HTR-8/SVneo (cell line): ENCODE results near the gene BRD3.

- RRBS, result no CpG with 5 or more reads among the region's 19 CpGs
Measured at GRCh38 chr9:133520960-133521561, 3.7 kb downstream of the MYMK start.

DNA sequence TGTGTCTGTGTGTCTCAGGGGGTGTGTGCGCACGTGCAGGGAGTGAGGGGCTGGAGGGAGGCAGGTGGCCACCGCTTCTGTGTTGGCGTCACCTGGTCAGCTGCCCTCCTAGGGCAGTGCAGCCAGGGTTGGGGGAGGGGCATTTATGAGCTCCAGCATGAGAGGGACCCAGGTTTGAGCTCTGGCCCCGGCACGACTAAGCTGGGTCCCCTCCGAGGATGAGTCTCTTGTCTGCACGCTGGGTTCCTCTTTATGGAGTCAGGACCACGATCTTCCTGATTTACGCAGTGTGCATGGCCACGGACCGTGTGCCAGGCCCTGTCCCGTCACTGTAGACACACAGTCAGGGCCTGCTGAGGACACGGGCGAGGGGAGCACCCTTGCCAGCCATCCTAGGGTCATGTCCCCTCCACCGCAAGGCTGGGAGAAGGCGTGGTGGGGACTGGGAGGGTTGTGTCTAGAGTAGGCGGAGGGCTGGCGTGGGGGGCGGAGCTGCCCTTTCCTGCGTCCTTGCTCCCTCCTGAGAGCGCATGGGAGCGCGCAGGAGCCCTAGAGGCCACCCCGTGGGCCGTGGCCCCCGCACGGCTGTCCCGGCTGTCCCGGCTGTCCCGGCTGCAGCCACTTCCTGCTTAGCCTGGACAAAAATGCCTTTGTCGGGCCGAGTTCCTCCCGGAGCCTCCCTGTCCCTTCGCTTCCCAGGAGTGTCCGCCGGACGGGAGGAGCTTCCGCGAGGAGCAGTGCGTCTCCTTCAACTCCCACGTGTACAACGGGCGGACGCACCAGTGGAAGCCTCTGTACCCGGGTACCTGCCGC is 4.8 kb downstream of the ADAMTSL2 start:
- RRBS, result 91% methylated on average over 15 of the region's 47 CpGs

GRCh38 chr9:133539885-133540339 is 5.4 kb downstream of the ADAMTSL2 start:
- RRBS, result 97% methylated on average over 1 of the region's 12 CpGs

GRCh38 chr9:133584372-133585290 is 24.6 kb downstream of the FAM163B start:
- RRBS, result 53% methylated on average over 9 of the region's 25 CpGs

GRCh38 chr9:133588293-133588653 is 20.9 kb downstream of the FAM163B start:
- RRBS, result no CpG with 5 or more reads among the region's 2 CpGs

DNA sequence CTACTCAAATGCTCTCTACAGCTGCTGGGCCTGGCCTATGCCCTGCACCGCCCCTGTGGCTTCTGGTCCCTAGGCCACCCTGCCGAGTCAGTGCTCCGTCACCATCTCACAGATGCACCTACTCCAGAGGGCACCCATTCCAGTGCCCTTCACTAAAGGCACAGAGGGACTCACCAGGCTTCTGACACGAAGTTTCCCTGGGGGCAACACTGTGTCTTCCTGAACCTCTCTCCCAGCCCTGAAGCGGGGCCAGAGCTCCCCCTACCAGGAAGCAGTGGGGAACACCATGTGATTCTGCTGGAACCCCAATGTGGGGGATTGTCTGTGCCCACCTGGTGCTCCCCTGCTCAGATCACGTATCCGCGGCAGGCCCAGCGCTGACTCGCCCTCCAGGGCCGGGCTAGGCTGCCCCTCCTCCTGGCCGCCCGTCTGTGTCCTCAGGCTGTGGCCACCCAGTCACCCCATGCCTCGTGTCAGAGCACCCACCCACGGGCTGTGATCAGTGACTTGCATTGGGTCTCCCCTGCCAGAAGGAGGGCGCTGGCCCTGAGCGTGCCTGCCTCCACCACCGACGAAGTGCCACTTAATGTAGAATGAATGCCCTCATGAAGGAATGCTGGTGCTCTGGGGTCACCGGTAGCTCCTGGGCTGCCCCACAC is 22.3 kb downstream of the SARDH start:
- RRBS, result no CpG with 5 or more reads among the region's 20 CpGs

DNA sequence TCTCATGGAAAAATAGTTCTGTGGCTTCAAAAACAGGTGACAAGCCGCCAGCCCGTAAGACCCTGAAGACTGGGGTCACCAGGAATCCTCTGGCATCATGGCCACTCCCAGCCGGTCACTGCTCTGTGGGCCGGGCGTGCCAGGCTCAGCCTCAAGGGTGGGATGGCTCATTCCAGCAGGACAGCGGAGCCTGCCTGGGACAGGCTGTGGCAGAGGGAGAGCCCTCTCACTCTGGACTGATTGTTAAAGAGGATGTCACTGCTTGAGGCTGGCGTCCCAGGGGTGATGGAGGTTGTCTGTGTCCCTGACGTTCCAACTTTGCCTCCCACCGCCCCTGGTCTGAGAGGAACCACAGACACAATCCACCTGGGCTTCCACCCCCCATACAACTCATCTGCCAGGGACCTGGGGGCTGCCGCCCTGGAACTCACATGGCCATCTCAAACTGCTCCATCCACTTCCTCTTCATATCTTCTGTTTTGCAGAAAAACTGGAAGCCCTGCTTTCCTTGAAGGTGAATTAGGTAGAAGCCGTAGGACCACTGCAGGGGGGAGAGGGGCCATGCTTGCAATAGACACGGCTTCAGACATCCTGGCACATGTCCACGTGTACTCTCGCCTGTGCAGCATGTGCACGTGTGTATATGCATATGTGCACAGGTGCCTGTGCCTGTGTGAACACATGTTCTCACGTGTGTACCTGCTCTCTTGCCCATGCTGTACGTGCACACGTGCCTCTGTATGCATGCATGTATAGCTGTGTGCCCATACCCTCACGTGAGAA is 47.4 kb upstream of the SARDH start:
- RRBS, result no CpG with 5 or more reads among the region's 19 CpGs

DNA sequence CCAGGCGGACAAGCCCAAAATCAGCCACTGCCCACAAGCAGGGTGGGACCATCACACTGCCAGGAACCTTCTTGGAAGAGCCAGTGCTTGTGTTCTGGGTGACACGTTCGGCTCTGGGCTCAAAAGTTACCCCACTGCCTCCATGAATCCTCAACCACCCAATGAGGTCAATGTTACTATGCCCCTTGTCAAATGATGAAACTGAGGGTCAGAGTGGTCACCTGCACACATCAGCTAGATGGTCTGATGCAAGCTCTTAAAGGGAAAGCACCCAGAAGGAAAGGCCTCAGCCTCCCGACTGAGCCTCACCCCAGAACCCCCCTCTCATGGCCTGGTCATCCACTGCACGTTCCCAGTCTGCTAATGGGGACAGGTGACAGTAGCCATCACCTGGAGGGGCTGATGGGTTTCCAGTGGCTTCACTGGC is 114.8 kb downstream of the VAV2 start:
- RRBS, result no CpG with 5 or more reads among the region's 5 CpGs

- RRBS, result 100% methylated on average over 1 of the region's 24 CpGs
Measured at GRCh38 chr9:133974403-133975270, 17.5 kb downstream of the VAV2 start.

- RRBS, result 1% methylated on average over 79 of the region's 126 CpGs
Measured at GRCh38 chr9:134067887-134068614, at the start of gene BRD3. Gene BRD3, minus strand, starts transcription at chr9:134068026.

- RRBS, result no CpG with 5 or more reads among the region's 14 CpGs
Measured at GRCh38 chr9:134150391-134151240, 14.7 kb downstream of the WDR5 start.

DNA sequence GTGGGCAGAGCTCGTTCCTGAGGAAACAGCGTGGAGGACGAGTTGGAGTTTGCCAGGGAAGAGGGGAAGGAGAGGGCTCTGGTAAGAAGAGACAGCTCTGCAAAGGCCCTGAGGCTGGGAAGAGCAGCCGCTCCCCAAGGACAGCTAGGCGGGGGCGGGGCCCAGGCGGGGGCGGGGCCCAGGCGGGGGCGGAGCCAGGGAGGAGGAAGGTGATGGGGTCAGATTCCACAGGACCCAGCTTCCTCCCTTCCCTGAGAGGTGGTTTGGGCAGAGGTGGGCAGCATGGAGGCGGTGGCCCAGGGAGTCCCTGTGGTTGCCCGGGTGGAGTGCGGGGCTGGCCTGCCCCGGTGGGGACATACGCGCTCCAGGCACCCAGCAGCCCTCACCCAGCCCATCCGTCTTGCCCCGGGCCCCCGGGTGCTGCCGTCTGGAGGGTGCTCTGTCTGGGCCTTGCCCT is 39.3 kb downstream of the WDR5 start:
- RRBS, result 95% methylated on average over 5 of the region's 20 CpGs

- RRBS, result no CpG with 5 or more reads among the region's 11 CpGs
Measured at GRCh38 chr9:134181333-134181799, 45.5 kb downstream of the WDR5 start.

DNA sequence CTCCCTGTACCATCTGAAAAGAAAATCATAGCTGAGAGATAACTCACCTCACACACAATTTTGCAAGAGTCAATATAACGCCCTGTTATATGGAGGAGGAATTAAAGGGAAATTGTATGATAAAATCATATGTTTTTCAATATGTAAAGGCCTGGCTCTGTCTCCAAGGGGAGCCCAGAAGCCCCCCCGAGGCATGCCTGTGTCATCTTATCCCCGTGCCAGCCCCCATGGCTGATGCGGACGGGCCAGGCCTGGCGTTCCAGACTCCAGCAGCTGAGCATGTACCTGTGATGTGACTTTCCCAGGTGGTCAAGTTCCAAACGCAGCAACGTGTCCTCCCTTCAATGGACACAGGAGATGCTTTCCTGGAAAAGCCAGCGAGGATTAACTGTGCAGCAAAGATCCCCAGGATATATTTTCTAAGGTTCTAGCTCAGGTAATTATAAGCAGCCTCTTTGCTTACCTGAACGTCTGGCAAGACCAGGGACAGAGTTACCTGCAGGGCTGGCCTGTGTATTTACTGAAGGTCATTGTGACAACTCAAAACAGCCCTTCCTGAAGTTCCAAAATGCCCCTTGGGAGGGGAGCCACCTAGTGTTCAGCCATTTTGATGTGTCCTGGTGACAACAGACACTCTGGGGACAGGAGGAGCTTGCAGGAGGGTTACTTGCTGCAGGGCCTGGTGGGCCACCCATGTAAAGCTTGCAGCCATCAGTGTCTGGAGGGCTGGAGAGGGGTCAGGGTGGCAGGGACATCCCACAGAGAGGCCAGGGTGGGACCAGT is 81.7 kb downstream of the WDR5 start:
- RRBS, result no CpG with 5 or more reads among the region's 10 CpGs

DNA sequence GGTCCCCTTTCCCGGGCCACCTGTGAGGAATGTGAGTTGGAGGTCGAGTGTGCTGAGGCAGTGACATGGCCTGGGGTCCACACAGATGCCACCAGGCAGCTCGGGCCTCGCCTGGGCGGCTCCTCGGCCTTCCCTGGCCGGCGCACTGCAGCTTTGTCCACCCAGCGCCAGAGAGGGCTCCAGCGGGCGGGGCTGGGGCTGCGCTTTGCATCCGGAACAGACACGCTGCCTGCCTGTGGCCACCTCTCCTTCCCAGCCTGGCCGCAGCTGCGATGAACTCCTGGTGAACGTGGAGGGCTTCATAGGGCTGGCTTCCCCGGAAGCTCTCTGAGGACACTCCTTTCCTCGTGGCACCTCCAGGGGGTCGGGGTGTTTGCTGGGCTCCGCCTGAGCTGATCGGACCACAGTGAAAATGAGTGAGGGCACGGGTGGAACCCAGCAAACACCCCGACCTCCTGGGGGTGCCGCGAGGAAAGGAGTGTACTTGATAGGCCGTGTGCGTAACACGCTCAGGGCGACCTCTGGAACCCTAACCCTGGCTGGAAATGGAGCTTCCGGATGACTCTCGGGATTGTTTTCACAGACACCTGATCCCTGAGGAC is 32.0 kb upstream of the RXRA start:
- RRBS, result 91% methylated on average over 13 of the region's 32 CpGs

GRCh38 chr9:134334970-134335648 is 8.9 kb downstream of the RXRA start:
- RRBS, result no CpG with 5 or more reads among the region's 6 CpGs

DNA sequence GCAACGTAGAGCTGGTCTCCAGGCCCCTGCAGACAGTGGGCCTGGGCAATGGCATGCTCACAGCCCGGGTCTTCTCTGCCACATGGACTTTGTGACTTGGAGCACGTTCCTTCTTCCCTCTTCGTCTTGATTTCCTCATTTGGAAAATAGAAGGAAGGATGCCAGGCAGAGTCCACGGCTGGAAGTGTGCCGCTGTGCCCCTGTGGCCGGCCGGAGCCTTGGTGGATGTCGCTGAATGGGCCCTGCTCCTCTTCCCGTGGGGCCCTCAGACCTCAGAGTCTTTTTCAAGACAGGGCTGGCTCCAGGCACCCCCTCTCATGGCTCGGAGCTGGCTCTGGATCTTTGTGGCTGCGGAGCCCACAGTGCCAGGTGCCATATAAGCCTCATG is 10.1 kb downstream of the RXRA start:
- RRBS, result no CpG with 5 or more reads among the region's 12 CpGs

DNA sequence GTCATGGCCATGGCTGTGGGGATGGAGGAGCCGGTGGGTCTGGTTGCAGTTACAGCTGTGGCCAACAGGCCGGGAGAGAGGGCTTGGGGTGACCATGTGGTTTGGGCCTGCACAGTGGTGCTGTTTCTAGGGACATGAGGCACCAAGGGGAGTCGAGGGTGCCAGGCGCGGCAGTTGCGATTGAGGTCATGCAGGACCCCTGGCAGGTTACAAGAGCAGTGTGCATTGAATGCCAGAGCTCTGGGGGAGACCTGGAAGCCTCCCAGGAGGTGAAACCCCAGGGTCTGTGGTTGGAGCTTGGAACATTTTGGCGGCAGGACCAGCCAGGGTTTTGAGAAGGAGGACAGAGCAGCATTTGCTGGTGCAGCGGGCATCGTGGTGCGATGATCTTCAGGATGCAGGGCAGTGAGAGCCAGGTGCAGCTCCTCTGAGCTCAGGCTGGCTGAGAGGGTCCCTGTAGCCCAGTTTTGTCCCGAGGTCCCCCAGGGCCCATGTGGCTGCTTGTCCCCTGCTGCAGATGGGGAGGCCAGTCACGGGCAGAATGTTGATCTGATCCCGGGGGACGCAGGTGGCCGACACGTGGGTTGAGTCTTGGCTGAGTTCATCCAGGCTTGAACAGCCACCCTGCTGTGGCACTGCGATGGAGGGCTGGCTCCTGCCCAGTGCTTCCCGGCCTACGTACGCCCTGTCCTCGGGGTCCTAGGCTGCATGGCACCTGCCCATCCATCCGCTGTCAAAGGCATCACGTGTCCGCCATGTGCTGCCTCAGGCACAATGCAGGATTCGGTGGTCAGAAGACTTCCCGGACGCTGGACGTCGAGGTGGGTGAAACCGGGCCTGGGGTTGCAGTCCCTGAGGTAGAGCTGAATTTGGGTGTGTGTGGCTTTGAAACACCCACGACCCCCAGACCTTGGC is 22.0 kb downstream of the RXRA start:
- RRBS, result 94% methylated on average over 7 of the region's 31 CpGs

DNA sequence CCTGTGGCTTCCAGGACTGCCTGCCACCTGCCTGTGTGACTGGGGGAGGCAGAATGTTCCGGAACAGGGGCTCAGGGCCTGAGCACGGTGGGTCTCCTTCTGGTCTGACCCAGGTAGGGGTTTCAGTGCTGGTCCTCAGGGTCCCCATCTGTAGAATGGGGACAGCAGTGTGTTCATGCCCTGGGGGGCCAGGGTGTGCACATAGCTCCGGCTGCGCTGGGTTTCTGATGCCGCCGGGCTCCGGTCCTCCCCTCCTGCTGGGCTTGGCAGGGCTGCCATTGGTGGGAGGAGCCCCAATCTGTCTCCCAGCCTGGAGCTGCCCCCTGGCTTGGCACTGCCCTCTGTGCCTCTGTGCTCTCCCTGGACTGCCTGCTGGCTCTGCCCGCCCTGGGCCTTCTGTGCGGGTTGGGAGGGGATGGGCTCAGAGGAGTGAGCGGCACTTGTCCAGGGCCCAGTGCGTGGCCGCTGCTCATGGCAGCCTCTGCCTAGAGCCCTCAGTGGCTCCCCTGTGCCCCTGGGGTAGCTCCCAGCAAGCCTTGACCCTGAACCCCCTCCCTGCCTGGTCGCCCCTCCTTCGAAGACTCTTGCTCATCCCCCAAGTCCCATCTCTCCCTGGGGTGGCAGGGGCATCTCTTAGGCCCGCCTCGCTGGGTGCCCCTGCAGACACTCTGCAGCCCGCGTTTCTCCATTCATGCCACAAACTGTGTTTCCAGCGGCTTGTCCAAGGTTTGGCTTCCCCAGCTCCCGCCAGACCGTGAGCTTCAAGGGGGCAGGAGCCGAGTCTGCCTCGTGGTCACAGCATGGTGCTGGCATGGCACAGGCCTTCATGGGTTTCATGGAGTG is 35.7 kb downstream of the RXRA start:
- RRBS, result no CpG with 5 or more reads among the region's 23 CpGs

- RRBS, result 80% methylated on average over 2 of the region's 18 CpGs
Measured at GRCh38 chr9:134409913-134410810, 83.9 kb downstream of the RXRA start.